Mesenchymal stem cell of the bone marrow (primary cell): ENCODE results near the genes UGT2A1, STATH, FDCSP and COX18.

GRCh38 chr4:69653069-69653405 lies at the start of gene UGT2A1:
Gene UGT2A1, minus strand, starts transcription at chr4:69653247.
- CAGE, long polyA plus RNA, result no peak

- CAGE, long polyA plus RNA, result no peak
Observed at GRCh38 chr4:69713378-69714011, 46.9 kb downstream of the SULT1B1 start.

GRCh38 chr4:69726379-69727054 lies 33.9 kb downstream of the SULT1B1 start:
- CAGE, long polyA plus RNA, result no peak

GRCh38 chr4:69995800-69996182 lies at the start of gene STATH:
Gene STATH, plus strand, starts transcription at chr4:69995966.
- CAGE, long polyA plus RNA, result no peak

DNA sequence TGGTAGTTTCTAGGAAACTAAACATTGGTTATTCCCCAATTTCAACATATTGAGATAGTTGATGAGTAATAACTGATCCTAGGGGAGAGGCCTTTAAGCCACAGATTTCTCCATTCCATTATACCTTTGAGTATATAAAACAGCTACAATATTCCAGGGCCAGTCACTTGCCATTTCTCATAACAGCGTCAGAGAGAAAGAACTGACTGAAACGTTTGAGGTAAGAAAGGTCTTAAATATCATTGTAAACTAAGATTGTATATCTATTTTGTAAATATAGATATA lies at the start of gene FDCSP:
Gene FDCSP (plus strand): TSS at position 162 of the 285 bp plus-strand sequence.
- CAGE, long polyA plus RNA, result no peak

DNA sequence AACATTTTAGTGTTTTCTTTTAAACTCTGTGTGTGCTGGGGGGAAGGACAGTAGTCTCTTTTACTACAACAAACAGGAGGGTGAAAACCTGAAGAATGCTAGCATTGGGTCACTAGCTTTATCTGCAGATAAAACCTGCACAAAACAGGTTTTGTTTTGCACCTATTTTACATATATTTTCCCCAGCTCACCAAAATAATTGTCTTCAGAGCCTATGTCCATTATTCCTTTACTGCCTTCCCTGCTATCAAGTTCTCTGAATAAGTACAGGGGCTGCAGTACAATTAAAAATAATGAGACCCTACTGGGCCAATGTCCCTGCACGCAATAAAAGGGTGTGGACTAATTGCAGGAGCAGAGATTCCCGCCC lies 273 bp upstream of the AMBN start:
- CAGE, long polyA plus RNA, result no peak

- CAGE, long polyA plus RNA, result no peak
Observed at GRCh38 chr4:70688718-70689369, 512 bp downstream of the UTP3 start.

GRCh38 chr4:70728107-70728755 lies 6.5 kb downstream of the RUFY3 start:
- CAGE, long polyA plus RNA, result no peak

GRCh38 chr4:70768305-70769034 lies 46.7 kb downstream of the RUFY3 start:
- CAGE, long polyA plus RNA, result no peak

GRCh38 chr4:70832229-70832717 lies 7.4 kb downstream of the GRSF1 start:
- CAGE, long polyA plus RNA, result no peak

DNA sequence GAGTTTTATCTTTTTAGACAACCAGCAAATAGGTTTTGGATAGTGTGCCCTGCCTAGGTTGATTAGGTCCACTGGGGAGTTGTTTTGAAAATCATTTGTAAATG lies 897 bp downstream of the MOB1B start:
- CAGE, long polyA plus RNA, result no peak

DNA sequence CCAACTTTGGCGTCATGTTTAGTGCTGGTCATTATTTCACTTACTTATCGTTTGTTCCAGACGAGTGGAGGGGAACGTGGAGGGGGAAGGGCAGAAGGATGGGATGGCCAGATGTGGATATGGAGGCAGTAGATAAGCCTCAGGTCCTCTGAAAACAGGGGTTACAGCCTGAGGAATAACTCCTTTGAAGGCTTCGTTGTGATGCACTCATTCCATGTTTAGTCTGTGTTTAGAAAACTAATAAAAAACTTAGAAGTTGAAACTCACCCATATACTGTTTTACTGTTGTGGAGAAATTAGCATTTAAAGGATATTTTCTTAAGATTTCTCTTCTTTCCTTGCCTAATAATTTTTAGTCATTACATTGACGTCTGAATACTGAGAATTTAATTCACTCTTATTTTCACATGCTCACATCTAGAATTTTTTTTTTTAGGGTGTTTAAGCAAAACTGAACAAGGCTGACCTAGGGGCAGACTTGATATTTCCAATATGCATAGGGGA lies 1.2 kb downstream of the MOB1B start:
- CAGE, long polyA plus RNA, result no peak

- CAGE, long polyA plus RNA, result no peak
Observed at GRCh38 chr4:71162487-71162818, 24.6 kb upstream of the SLC4A4 start.

- CAGE, long polyA plus RNA, result no peak
Observed at GRCh38 chr4:71187593-71187801, 438 bp downstream of the SLC4A4 start.

GRCh38 chr4:71229390-71229990 lies 42.4 kb downstream of the SLC4A4 start:
- CAGE, long polyA plus RNA, result no peak

- CAGE, long polyA plus RNA, result no peak
Observed at GRCh38 chr4:73068936-73070022, at the start of gene COX18. Gene COX18, minus strand, starts transcription at chr4:73069716.

DNA sequence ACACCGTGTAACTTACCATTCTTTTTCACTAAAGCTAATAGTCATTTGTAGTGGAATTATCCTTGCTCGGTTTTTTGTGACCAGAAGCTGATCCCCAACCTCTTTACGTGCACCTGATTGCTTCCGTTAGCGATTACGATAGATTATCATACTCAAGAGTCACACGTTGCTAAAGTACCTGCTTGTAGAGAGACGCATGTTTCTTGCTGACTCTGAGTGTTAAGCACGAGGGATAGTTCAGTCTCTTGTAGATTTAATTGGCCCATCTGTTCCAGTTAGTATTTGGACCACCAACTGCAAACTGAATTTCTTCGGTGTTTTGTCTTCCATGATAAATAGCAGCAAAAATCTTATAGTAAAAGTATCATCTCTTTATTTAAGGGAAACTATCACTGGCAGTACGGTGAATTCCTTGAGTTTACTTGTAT lies 521 bp upstream of the COX18 start:
- CAGE, long polyA plus RNA, result no peak

DNA sequence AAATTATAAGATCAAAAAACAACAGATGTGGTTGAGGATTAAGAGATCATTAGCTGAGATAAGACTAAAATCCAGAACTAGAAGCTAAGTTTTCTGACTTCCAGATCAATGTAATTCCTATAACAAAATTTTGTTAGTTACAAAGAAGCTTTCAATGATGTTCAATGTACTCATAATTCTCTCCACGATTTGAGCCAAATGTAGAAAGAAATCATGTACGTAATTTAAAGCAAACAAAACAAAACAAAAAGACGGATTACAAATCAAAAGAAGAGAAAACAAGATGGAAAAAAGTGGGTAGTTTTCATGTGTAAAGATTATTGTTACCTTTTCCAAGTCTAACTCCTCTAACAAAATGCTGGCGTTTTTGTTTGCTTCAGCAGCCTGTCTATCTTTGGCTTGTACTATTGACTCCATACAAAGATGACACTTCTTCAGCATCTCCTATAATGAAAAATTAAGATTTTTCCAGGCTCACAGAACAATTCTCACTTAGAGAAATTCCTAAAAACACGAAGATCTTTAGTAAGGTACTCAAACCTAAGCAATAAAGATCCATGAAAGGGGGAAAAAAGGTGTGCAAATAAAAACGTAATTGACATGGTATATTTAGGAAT lies 44.1 kb upstream of the COX18 start:
- CAGE, long polyA plus RNA, result no peak

DNA sequence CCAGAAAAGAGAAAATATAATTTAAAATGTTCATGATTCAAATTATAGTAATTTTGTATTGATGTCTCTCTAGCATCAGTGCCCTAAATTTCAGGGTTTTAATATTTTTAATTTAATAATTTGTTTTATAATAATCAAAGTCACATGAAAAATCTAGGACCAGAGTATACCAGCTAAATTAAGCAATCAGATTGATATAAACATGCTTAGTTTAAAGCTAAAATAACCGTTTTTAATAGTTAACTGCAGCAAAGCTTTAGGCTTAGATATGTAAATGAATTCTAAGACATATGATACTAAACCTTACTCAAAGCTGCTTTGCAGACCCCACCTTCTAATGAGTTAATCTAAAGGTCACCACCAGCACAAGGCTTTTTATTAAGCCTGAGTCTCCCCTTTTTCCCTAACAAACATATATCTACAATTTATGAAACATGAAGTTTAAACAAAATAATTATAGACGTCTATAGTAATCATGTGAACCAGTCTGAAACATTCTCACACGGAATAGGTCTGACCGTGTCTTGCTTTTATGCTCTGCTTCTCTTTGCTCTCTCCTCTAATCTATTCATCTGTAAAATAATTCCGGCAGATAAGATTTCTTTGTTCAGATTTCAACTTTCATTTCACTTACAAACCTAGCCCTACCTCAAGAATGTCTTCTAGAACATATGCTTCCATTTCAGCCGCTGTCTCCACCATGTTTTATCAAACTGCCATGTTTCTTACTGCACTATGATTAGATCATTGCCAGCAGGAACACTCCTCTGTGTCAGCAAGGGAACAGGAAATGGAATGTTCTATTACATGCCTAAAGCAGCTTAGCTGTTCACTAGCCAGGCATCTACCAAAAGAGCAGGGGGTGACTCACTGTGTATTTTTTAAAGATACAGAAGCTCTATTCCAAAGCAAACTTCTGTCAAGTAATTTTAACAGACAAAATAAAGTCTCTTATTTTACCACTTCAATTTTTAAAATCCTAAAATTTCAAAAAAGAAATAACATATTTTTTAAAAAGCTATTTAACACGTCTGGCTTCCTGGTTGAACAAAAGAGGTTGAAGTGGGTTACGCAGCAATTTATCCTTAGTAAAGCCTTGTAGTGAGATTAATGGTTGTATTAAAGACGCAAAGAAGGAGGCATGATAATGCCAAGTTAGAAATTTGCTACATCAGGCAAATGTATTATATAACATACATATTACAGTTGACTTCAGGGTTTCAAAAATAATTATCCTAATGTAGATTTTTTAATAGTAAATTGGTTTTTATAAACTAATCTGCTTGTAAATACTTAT lies 35.8 kb downstream of the ANKRD17 start:
- CAGE, long polyA plus RNA, result no peak

GRCh38 chr4:73239177-73240211 lies 19.1 kb downstream of the ANKRD17 start:
- CAGE, long polyA plus RNA, result no peak